ENCODE data around the genes FCRL1, CD1D and IGSF8.

DNA sequence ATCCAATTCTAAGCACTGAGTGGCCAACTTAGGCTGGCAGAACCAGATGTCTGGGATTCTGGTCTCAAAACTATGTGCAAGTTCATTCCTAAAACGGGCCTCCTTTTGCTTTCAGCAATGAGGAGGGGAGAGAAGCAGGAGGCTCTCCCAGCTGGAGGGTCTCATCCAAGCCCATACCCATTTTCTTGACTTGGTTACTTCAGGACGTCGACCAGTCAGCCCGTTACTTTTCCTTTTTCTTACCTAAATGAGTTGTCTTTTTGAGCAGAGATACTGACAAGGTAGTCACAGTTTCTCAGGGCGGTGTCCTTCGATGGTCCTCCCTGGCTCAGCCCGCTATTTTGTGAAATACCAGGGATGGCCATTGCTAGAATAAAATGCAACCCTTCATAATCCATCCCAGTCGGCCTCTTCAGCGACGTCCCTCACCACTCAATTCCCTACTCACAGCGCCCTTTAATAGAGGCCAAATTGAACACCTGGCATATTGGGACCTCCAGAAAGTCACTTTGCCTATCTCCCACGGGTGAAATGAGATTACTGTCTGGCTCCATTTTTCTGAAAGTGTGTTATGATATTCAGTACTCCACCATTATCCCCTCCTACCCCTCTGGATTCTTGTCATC is 18.2 kb downstream of the ETV3 start:
- PRO-cap, result no peak

- PRO-cap, result no peak
Measured at GRCh38 chr1:157130250-157130760, 7.9 kb downstream of the ETV3 start.

- PRO-cap, result no peak
Measured at GRCh38 chr1:157819968-157820262, at the start of gene FCRL1. Gene FCRL1 (minus strand): TSS chr1:157820120.

DNA sequence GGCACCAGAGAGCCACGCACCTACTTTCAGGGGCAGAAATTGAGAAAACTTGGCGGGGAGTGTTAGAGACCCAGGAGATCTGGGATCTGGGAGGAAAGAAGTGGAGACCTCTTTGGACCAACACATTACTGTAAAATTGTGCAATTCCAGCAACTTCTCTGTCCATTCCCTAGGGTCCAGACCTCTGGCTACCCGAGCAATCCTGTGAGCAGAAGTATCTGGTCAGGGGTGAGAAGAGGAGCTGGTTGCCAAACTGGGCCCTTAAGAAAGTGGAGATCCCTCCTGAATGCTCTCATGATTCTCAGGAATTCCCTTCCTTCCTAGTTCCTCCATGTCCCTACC is 1.3 kb upstream of the KIRREL1 start:
- PRO-cap, result no peak

GRCh38 chr1:158101797-158102508 is 26.1 kb downstream of the SMIM42 start:
- PRO-cap, result no peak

DNA sequence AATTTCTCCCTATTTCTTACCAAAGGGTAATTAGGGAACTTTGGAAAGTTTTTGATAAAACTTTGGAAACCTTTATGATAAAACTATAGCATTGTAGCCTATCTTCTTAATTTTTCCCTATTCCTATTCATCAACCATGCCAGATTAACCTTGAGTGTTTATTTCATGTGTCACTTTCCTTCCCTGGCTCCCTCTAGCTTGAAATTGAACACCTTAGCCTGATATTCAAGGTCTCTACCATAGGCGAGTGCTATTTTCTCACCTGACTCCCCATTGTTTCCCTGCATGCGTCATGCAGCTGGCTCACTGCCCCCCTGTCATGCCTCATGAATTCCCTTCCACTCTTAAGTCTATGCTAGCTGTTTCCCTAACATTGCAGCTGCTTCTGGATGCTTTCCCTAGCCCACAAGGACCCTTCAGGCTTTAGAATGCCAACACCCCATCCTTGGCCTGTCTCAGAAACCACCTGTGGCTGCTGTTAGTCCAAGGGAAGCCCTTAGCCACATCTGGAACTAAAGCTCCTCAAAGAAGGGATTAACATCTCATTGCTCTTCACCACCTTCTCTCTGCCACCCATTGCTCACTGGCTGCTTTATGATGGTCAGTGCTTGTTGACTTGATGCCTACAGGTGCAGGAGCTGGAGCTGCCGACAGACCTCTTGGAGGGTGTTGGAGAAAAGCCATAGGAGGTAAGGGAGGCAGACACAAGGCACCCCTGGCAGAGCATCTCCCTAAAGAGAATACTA is 4.0 kb downstream of the SMIM42 start:
- PRO-cap, result no peak

DNA sequence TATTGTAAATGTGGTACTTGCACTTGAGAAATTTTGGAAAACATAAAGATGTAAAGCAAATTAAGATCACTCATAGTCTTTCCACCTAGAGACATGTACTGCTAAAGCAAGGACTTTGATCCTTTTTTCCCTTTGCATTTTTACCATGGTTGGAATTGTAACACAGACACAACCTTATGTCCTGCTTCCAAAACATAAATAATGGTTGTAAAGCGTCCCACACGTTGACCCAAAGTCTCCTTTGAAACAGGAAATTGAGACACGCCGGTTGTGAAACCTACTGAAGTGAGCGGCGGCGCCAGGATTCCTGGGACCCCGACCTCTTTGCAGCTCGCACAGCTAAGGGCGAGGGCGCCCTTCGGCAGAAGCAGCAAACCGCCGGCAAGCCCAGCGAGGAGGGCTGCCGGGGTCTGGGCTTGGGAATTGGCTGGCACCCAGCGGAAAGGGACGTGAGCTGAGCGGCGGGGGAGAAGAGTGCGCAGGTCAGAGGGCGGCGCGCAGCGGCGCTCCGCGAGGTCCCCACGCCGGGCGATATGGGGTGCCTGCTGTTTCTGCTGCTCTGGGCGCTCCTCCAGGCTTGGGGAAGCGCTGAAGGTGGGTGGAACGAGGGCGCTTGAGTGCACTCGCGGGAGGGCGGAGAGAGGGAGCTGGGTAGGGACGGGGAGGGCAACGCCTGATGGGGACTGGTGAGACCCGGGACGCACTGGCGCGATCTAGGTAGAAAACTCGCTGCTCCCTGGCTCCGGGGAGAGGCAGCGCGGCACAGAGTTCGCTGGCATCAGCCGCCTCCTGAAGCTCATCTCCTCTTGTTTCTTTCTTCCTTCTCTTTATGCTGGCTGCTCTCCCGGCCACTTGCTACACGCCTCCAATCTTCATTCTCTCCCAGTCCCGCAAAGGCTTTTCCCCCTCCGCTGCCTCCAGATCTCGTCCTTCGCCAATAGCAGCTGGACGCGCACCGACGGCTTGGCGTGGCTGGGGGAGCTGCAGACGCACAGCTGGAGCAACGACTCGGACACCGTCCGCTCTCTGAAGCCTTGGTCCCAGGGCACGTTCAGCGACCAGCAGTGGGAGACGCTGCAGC is at the start of gene CD1D:
TSS of gene CD1D (plus strand) at position 327 of the 1,081 bp plus-strand sequence.
- PRO-cap, result no peak

GRCh38 chr1:158248060-158248550 is 6.1 kb upstream of the CD1A start:
- PRO-cap, result no peak

DNA sequence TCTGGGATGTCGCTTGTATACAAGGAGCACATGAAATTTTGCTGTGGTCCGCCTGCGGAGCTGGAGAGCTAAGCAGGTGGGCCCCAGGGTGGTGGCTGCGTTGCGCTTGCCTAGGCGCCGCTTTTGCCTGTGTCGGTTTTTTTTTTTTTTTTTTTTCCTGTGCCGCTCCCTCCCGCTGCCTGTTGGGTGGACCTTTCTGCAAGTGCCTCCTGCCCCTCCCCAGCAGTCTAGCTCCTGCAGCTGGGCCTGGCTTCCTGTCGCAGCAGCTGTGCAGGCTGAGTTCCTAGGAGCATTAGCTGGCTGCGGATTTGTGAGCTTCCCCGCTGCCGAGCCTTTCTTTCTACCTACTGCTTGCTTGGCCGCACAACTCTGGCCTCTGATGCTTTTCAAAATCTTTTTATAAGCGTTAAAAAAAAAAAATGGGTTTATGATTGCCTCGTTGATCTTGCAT is 20.6 kb downstream of the PYHIN1 start:
- PRO-cap, result no peak

DNA sequence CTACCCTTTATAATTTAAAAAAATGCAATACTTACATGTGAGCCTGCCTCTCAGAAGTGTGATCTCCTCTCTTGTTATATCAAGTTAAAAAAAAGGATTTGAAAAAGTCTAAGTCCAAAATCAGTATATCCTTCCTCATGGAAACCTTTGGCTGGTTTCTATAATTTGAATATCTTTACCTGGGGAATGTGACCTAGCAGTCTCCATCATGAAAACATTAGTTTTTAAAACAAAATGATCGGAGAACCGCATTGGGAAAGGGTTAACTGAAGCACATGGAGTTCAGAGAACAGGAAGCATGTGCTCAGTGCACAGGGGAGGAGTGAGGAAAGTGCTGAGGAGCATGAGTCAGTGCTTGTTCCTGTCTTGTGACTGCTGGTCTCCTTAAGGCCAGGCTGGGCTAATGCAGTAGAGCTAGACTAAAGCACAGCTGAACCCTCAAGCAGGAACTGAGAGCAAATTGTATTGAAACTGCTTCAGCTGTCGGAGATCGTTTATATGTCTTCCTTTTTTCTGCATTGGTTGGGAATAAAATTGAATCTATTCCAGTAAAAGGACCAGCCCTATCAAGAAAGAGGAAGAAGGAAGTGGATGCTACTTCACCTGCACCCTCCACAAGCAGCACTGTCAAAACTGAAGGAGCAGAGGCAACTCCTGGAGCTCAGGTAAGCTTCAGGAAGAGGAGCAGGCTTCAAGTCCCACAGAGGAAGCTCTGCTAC is 5.8 kb downstream of the IFI16 start:
- PRO-cap, result no peak

GRCh38 chr1:159853666-159854740 is 8.5 kb downstream of the VSIG8 start:
- PRO-cap, result bidirectional peak, plus-strand start at chr1:159854272, minus-strand start at chr1:159854183

- PRO-cap, result bidirectional peak, plus-strand start at chr1:159854847, minus-strand start at chr1:159854773; bidirectional peak, plus-strand start at chr1:159855031, minus-strand start at chr1:159855028
Measured at GRCh38 chr1:159854741-159855404, 7.6 kb downstream of the VSIG8 start.

DNA sequence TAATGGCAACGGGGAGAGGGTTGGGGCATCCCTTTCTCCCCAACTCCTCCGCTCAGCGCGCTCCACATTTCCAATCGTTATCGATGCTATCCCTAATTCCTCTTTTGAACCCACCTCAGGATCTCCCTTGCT is 275 bp downstream of the CFAP45 start:
- PRO-cap, result no peak

GRCh38 chr1:159928188-159928967 is 3.1 kb upstream of the TAGLN2 start:
- PRO-cap, result no peak

- PRO-cap, result bidirectional peak, plus-strand start at chr1:160096847, minus-strand start at chr1:160096803
Measured at GRCh38 chr1:160096504-160097182, 1.8 kb downstream of the IGSF8 start.

DNA sequence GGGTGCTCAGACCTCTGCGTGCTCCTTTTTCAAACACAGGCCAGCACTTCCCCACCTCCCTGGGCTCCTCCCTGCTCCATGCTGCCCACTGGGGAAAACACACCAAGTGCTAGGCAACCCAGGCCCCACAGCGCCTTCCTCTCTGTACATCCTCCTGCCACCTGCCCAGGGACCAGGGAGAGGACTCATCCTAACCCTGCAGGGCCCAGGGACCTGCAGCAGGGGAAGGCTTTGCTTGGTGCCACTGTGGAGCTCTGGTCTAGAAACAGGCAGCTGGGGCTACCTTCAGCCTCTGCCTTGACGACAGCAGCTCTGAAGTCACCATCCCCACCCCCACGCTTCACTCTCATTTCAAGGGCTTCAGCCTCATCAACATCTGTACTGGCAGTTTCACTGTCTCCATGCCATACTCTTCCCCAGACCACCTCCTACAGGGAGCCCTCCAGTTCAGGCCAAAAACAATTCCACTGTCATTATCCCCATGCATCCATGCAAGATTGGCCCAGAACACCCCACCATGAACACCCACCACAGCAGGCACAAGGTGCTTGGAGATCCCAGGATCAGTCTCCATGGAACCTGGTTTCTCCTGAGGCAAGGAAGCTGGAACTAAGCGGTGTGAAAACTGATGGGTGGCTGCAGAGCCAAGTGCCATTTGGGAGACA is 1.1 kb downstream of the IGSF8 start:
- PRO-cap, result no peak

GRCh38 chr1:160098307-160098979 is at the start of gene IGSF8:
Gene IGSF8 (minus strand): TSS chr1:160098619.
- PRO-cap, result unidirectional peak, minus-strand start at chr1:160098489; unidirectional peak, minus-strand start at chr1:160098606

DNA sequence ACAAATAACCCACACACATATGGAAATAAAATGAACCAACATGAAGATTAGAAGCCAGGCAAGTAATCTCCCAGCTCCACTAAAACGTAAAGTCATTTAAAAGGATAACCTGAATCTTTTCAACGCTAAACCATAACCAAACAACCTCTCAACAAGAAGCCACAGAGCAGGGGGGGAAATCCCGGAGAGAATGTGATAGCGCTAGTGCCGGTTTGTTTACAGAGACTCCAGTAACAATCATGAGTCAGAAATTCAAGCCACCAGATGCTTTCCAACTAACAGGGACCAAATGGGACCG is 901 bp downstream of the DCAF8 start:
- PRO-cap, result unidirectional peak, plus-strand start at position 240 of the sequence

DNA sequence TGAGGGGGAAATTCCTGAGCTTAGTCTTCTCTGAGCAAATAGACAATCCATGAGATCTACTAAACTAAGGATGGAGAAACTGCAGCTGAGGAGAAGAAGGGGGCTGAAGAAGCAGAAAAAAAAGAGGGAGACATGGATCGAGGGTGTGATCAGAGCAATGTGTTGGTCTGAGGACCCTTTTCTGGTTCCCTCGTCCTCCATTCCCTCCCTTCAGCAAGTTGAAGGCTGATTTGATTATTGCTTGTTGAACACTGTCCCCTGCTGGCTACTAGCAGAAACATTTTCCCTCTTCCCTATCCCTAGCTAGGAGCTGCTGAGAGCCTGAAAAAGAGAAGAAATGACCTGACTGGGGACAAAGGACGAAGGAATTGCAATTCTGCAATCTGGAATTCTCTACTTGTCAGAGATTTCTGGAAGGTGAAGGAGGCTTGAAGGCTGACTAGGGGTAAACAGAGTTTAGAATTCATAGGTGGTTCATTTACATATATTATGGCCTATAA is 9.6 kb downstream of the NHLH1 start:
- PRO-cap, result no peak

GRCh38 chr1:160488002-160489080 is 34.7 kb downstream of the SLAMF6 start:
- PRO-cap, result no peak

Measured in gallbladder (tissue), 1 donor.